ENCODE measurements around a stretch of chr18.

GRCh38 chr18:21902307-21902513 lies 161.6 kb downstream of the MIB1 start:
- RRBS, result no CpG with 5 or more reads among the region's 3 CpGs

- RRBS, result no CpG with 5 or more reads among the region's 7 CpGs
Measured at GRCh38 chr18:21996286-21997168, 172.9 kb upstream of the GATA6 start.

DNA sequence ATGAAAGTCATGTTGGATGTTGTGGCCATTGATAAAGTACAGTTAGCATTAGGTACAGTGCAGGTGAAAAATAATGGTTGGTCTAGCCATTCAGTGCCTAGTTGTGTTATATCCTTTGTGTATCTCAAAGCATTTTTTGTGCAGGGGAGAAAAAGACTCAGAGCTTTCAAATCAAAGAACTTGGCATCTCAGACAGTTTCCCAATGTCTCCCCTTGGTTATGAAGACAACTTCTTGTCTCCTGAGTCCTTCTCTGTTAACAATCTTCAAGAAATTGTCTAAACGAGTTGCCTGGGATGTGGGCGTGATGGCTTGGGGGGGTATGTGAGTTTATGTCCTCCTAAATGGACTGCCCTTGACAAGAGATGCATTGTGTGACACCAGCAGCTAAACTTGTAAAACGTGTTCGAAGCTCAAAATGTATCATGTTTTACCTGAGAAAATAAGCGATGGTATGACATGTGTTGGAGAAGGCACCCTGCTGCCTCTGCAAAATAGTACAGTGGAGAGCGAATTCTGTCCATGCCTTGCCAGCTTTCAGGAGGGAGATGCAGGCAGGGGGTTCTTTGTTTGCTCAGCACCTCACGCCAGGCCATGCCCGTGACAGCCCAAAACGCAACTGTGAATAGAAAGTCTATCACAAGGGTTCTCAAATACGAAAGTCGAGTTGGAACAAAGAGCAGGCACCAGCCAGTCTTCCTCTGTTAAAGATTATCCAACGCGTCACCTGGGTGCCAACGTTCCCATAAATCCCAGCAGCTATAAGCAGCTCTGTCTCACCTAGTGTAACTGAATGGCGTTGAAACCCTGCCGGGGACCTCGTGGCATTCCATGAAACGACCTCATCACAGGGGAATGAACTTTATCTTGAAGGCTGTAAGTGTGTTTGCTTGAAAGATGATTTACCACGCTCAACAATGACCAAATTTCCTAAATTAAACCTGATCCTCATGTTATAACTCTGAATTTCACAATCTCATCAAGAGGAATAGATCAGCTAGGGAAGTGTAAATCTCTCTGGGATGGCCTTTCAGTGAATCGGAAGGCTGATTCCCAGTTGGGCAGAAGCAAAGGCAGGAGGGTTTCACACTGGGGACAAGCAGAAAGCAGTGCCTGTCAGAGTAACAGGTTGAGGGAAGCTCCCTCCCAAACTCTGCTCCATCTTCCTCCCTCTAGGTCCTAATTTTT lies 85.0 kb upstream of the GATA6 start:
- RRBS, result no CpG with 5 or more reads among the region's 20 CpGs

- RRBS, result no CpG with 5 or more reads among the region's 9 CpGs
Measured at GRCh38 chr18:22188882-22189817, 19.8 kb downstream of the GATA6 start.

GRCh38 chr18:22197664-22198284 lies 28.4 kb downstream of the GATA6 start:
- RRBS, result no CpG with 5 or more reads among the region's 5 CpGs

- RRBS, result 12% methylated on average over 4 of the region's 15 CpGs
Measured at GRCh38 chr18:22223217-22224106, 54.1 kb downstream of the GATA6 start.

DNA sequence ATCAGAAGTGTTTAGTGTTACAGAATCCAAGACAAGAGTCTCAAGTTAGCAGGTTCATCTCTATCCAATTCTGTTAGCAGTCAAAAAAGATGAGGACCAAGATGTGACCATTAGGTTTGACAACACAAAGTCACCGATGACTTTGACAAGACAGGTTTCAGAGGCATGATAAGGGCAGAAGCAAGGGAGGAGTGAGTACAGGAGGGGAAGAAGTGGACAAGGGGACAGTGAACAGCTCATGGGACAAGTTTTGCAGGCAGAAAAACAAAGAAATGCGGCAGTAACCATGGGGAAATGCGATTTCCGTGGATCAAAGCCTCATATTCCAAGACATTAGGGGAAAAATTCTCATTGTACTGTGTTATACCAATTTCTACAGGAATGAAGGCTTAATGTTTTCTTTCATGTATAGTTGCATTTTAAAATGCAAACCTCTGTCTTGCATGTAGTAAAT lies 109.1 kb downstream of the CTAGE1 start:
- RRBS, result no CpG with 5 or more reads among the region's 4 CpGs

DNA sequence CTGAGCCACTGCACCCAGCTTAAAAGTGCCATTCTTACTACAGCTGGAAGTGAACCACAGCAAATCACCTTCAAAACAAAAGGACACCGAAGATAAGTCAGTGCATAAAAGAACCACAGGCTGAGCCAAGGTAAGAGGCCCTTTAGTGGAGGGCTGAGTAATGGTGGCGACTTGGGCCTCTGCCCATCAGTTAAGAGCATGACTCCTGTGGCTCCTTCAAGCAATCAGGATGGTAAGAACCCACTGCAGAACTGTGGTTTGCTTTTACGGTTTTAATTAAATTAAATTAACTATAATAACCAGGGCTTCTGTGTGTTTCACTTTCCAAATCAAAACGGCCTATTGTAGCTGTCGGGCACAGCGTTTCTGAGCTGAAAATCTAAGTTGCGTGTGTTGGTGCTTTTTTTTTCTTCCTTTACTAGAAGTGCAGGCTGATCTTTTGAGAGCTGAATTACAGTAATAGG lies 75.0 kb downstream of the CTAGE1 start:
- RRBS, result no CpG with 5 or more reads among the region's 7 CpGs

DNA sequence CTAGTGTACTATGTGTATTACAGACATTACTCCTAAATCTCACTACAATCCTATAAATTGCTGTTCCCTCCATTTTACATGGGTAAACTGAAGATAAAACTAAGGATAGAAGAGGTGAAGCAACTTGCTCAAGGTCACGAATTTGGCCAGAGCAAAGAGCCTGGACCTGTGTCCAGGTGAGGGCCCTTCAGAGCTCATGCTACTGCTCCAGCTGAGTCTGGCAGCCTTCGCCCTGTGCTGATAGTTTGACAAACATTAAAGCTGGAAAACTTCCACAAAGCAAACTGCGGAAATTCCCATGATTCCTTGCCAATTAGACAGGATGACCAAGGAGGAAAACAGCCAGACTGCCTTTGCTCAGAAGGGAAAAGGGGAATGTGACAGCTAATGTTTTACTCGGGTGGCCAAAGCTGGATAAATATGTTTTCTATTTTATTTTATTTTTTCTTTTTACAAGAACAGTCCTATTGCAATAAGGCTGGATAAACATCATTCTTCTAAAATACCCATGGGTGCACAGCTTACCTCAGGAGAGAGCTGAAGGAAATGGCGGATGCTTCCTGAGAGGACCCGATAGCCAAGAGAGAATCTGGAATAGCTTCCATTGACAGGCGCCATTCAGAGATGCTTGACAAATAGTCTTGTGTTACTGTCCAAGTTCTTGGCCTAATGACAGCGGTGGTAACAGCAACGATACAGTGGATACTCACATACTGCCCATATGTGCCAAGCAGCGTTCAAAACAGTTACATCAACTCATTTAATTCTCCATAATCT lies 5.3 kb upstream of the CTAGE1 start:
- RRBS, result no CpG with 5 or more reads among the region's 10 CpGs

DNA sequence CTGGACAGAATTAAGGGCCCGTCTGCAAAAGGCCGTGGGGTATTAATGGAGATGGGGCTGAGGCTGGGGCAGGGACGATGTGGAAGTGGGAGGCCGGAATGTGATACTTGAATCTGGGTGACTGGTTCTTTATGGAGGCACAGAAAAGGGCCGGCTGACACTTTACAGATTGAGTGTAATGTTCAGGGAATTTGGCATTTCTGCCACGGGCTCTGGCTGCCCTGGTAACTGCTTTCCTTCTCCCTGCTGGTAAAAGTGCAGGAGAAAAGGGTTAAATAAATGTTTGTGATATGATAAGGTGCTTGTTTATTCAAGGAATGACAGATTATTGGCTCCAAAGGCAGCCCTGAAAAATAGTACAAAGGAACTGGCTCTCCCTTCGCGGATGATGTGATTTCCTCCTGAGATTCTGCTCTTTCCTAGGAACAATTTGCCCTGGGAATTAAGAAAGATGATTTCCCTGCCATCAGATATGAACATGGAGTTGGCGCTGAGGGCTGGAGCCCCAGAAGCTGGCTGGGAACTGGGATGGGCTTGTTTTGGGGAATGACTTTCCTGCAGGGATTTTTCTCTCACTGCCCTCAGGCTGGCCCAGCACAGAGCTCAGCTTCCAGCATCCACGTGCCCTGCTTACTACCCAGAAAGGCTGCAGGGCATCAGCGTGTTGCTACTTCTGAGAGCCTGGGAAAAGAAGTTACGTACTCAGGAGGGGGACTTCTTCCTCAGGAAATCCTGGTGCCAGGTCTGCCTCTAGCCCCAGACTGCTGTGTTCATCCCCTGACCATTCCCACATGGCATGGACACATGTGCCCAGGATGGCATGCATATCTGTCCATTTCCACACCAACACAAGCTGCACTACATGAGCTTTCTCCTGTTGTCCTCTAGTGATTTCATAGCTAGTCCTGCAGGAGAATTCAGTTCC lies 53.0 kb upstream of the CTAGE1 start:
- RRBS, result no CpG with 5 or more reads among the region's 12 CpGs

DNA sequence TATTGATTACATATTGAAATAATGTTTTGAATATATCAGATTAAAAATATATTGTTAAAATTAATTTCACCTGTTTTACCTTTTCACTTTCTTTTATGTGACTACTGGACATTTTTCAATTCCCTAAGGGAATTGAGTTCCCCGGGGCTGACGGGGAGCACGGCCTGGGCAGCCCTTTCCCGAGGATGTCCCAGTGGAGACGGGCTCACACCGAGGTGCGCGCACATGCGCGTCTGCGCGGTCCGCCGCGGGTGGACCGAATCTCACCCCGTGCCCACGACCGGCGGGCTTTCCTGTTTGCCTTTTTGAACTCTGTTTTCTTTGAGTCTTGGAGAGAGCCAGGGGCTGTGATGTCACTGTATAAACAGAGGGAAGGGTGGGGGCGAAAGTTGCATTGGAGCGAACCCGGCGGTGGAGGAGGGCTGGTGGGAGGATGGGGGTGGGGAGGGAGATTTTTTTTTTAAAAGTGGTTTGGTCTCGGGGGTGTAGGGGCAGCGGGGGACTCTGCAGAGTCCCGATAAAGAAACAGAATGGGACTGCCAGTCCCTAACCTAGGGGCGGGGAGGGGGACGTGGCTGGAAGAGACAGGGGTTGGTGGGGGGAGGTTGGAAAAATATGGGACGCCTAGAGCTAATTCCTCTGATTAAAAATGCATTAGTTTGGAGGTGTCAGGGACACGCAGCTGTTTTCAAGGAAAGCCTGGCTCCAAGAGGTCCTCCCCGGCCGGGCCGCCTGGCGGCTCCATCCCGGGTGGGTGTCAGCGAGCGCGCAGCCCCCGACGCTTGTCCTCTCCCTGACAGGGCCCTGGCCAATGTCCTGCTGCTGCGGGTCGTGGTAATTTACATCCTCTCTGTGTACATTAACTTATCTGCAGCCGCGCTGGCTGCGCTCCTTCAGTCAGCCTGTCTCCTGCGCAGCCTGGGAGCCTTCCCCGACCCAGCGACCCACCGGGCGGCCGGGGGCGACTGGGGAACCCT lies 141.4 kb upstream of the CTAGE1 start:
- RRBS, result no CpG with 5 or more reads among the region's 53 CpGs

DNA sequence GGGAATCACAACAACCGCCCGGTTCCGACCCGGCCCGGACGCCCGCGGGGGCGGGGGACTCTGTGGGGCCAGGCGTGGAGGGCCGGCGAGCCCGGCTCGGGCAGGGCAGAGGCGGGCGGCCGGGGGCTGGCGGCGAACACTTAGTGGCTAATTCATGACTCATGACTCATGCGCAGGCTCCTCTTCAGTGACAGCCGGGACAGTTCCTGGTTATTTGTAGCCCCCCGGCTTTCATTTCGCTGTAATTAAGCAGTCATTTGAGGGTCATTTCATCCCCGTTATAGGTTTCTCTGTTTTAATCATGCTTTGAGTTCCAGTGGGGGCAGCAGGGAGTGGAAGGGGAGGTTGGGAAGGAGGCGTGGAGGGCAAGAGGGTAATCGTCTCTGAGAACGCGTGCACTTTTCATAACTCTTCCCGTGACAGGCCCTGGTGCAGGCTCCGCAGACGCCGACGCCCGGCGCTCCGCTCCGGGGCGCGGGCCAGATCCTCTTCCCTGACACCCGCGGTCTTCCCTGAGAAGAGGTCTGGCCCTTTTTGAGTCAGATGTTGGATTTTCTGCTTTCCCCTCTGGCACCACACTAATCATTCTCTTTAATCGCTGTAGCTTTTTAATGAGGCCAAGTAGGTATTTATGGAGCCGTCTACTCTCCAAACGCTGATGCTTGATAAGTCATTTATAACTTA lies 142.2 kb upstream of the CTAGE1 start:
- RRBS, result 6% methylated on average over 12 of the region's 44 CpGs

GRCh38 chr18:22704394-22704634 lies 228.8 kb upstream of the RBBP8 start:
- RRBS, result no CpG with 5 or more reads among the region's 3 CpGs

DNA sequence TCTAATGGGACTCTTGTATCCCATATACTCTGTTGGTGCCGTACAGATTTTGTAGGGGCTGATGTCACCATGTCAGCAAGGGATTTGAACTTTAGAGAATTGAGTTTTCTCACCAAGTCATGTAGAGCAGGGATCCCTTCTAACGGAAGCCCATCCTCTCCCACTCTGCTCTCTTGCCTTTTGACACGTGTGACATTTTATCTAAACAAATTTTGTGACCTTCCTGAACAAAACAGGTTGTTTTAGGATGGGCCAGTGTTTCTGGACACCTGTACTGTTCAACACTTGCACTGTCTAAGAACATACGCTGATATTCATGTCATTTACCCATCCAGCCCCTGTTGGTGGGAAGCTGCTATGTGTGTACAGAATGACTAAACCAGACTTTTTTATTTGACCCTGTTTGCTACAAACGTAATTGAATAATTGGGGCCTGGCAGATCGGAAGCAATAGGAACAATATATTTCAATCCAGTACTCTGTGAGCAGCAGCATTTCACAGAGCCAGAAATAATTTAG lies 19.4 kb downstream of the CABLES1 start:
- RRBS, result no CpG with 5 or more reads among the region's 6 CpGs

GRCh38 chr18:23231153-23232151 lies 96.2 kb downstream of the CABLES1 start:
- RRBS, result 72% methylated on average over 2 of the region's 22 CpGs

DNA sequence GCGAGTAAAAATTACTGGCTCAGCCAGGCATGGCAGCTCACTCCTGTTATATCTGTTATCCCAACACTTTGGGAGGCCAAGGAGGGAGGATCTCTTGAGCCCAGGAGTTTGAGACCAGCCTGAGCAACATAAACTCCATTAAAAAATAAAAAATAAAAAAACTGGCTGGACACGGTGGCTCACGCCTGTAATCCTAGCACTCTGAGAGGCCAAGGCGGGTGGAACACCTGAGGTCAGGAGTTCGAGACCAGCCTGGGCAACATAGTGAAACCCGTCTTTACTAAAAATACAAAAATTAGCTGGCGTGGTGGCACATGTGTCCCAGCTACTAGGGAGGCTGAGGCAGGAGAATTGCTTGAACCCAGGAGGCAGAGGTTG lies 22.7 kb upstream of the RMC1 start:
- RRBS, result no CpG with 5 or more reads among the region's 7 CpGs

GRCh38 chr18:23749657-23749988 lies 60.4 kb downstream of the LAMA3 start:
- RRBS, result no CpG with 5 or more reads among the region's 2 CpGs

- RRBS, result no CpG with 5 or more reads among the region's 11 CpGs
Measured at GRCh38 chr18:23919631-23920446, 94.7 kb upstream of the TTC39C start.

DNA sequence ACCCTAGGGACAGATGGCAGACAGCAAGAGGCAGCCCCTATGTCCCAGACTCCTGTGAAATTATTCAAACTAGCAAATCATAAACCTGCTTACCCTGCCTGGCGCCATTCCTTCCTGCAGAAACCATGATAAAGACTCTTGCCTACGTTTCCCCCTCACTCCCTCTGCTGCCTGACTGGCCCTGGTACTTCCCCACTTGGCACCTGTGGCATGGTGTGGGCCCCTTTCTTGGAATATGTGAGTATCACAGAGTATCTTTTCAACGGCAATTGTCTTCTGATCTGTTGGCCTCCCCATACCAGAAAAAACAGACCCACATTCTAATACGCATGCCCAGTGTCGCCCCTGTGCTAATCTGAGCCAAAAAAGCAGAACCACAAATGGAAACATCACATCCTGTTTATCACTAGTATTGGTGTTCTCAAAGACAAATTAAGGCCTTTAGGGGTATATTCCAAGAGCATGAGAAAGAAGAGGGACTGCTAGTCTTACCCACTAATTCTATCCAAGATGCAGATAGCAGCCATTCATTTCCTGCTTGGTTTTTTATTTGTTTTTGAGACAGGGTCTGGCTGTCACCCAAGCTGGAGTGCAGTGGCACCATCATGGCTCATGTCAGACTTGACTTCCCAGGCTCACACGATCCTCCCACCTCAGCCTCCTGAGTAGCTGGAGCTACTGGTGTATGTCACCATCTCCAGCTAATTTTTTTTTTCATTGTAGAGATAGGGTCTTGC lies 44.1 kb upstream of the TTC39C start:
- RRBS, result no CpG with 5 or more reads among the region's 6 CpGs

- RRBS, result no CpG with 5 or more reads among the region's 18 CpGs
Measured at GRCh38 chr18:24112564-24113541, 26.0 kb upstream of the CABYR start.

Measured in UCH-1 (cell line).